Breast (tissue), 4 donors: ENCODE results near the gene UACA.

DNA sequence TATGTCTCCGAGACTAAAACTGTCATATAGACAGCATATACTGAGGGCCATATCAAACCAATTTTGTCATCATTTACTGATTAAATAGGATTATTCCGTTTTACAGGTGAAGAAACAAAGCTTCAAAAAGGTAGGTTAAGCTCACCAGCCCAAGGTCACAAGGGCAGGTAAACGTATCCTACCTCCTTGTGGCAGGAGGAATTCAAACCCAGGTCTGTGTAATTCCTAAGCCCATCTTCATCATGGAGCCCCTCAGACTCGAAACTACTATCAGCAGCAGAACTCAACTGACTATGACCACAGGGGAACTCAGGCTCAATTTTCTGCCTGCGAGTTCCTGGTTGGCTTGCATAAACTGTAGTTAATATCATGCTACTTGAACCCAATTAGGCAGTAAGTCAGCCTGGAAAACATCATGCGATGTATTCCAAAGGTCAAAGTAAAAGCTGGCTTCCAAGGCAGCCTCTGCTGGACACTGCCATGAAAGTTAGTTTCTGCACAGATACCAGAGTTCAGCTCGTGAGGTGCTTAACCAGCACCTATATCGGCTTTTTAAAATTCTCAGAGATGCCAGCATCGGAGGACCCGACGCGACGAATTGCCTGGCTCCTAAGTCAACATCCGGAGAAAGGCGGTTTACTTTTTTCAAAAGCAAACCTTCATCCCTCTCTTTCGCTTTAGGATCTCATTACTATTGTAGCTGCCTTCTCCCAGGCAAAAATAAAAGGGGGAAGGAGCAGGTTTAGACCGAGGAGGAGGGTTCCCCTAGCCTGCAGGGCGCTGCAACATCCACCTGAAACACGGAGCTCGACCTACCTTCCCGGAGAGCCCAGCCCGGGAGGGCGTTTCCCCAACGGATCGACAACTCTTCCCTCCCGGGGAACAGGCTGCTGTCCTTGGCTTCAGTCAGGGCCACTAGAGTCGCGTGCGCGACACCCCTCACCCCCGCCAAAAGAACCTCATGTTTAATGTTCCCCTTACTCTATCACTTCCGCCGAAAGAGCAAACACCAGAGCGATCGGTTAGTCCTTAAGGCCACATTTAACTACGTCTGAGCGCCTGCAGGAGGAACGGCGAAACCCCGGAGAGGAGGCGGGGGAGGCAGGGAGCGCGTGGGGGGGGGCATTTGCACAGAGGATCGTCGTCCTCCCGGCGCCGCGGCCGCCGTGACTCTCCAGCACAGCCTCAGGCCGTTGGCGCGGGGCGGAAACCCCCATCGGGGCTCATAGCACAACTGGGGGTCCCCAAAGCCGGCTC is 3.7 kb downstream of the ANP32A start:
- PRO-cap, 3 experiments: peak in 3 of 3 experiments; most common plus-strand start position 1,116 of the sequence (in 3); most common minus-strand start position 795 of the sequence (in 2)
- RRBS: under 1% methylated on average over 14 of the region's 57 CpGs

GRCh38 chr15:69080467-69081705 is 66.4 kb downstream of the NOX5 start:
- PRO-cap, 3 experiments: peak in 1 of 3 experiments; most common plus-strand start chr15:69080891 (in 1); most common minus-strand start chr15:69080704 (in 1)
- RRBS: no CpG with 5 or more reads among the region's 15 CpGs

GRCh38 chr15:69117222-69117912 is 43.1 kb upstream of the GLCE start:
- PRO-cap, 3 experiments: no peak in any of the 3 experiments
- RRBS: no CpG with 5 or more reads among the region's 10 CpGs

GRCh38 chr15:69149758-69150307 is 10.6 kb upstream of the GLCE start:
- PRO-cap, 3 experiments: no peak in any of the 3 experiments
- RRBS: no CpG with 5 or more reads among the region's 2 CpGs

DNA sequence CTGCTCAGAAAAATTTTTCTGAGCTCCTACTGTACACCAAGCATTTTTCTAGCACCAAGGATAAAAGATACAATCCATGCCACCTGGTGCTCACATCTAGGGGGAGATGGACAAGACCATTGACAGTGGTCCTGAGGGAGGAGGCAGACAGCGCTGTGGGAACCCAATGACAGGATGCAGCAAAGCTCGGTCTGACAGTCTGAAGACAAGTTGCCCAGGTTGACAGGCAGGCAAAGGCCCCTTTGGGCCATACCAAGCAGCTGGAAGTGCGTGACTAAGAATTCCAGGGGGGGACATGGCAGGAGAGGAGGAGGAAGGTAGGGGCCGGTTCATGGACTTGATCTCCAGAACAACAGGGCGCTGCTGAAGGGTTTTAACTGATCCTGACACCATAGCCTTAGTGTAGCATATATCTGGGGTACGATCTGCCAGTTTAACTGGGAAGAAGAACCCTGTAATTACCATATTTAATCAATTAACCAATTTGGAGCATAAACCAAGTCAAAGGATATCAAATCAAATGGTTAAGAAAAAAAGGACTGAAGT is 83.4 kb downstream of the RPLP1 start:
- PRO-cap, 3 experiments: no peak in any of the 3 experiments
- RRBS: no CpG with 5 or more reads among the region's 6 CpGs

GRCh38 chr15:69554199-69554987 is 101.8 kb downstream of the RPLP1 start:
- PRO-cap, 3 experiments: no peak in any of the 3 experiments
- RRBS: no CpG with 5 or more reads among the region's 9 CpGs

DNA sequence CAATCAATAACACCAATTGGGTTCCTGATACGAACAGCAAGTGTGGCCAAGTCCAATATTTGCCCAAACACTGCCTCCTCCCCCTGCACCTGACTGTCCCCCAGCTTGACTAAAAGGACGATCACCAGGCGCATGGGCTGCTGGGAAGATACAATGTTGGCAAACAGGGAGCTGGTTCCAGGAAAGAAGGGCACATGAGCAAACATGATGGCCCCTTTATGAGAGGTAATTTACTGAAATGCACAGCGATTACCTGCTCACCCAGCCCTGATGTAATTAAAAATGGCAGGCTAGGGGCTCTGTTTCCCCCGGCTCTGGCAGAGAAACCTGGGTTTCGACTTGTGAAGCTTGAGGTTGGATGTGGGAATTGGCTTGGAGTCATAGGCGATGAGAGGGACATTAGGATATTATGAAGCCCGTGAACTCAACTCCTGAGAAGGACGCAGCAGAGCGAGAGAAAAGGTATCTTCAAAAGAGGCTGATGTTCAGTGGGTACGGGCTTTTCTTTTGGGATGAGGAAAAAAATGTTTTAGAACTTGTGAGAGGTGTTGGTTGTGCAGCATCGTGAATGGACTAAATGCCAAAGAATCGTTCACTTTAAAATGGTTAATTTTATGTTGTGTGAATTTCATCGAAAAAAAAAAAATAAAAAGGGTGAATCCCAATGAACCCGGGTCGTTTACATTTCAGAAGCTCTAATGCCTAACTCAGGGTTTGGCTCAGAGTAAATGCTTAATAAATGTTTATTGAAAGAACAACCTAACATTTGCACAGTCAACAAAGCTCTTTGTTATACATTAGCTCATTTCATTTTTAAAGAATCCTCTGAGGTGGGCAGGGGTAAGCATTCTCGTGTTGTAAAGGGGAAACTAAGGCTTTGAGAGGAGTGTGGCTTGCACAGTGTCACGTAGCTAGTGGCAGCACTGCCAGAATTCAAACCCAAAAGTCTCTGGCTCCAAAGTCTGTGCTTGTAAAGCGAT is 109.2 kb downstream of the RPLP1 start:
- PRO-cap, 3 experiments: no peak in any of the 3 experiments
- RRBS: no CpG with 5 or more reads among the region's 19 CpGs

- PRO-cap, 3 experiments: no peak in any of the 3 experiments
- RRBS: no CpG with 5 or more reads among the region's 10 CpGs
Measured at GRCh38 chr15:70063908-70064569, 33.7 kb downstream of the TLE3 start.

DNA sequence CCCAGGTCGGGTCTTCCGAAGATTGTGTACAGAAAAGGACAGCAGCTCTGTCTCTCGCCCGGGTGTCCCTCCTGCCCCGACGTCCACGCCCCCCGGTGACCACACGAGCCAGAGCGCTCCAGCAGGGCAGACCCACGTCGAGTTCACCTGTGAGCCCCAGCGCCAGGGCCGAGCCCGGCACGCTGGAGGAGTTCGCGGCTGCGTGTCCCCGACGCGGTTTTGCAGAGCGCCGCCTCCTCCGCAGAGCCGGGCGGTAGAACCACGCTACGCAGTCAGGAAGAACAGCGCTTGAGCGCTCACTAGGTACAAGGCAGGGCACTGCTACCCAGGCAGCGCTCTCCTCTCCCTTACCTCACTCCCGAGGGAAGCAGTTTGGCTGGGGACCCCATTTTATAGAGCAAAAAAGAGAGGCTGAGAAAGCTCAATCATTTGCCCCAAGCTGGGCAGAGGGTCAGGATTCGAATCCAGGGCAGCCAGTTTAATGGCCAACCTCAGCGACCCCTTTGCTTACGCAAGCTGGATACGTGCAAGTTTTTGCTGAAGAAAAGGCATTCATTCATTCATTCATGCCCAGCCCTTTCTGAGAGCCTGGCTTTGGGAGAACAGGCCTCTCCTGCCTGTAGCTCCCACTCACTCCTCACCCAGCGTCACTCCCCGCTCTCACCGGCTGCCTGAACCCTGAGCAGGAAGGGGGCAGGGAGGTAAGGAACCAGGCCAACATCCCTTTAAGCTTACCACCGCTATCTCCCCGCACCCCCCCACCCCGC is 3.1 kb upstream of the TLE3 start:
- PRO-cap, 3 experiments: peak in 1 of 3 experiments; most common plus-strand start position 302 of the sequence (in 1); most common minus-strand start position 184 of the sequence (in 1)
- RRBS: 3% methylated on average over 16 of the region's 43 CpGs

DNA sequence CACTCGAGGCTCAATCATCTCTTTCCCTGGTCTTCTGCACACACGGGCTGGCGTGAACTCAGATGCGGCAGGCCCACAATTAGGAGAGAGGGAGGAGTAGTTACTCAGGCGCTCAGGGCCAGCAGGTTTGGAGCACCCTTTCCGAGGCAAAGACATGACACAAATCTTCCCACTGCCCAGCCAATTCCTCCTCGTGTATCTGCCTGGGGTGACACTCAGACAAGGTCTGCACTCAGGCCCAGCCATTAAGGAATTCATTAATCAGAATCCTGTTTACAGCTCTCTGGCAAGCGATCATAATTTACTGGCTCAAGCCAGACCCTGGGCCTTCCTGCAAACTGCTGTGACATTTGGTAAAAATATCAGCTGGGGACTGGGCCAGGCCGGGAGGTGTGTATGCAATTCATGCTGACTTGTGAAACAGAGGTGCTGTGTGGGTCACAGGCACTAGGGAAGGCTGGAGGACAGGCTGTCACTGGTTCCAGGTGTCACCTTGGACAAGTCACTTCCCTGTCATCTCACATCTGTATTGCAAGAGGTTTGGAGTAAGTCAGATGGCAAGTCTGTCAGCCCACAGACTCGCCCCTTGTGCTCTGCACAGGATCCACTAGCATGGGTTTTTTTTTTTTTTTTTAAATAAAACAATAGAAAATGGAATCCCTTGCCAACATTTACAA is 68.2 kb upstream of the TLE3 start:
- PRO-cap, 3 experiments: no peak in any of the 3 experiments
- RRBS: no CpG with 5 or more reads among the region's 10 CpGs

- PRO-cap, 3 experiments: no peak in any of the 3 experiments
- RRBS: no CpG with 5 or more reads among the region's 24 CpGs
Measured at GRCh38 chr15:70376738-70377639, 279.3 kb upstream of the TLE3 start.

- PRO-cap, 3 experiments: no peak in any of the 3 experiments
- RRBS: no CpG with 5 or more reads among the region's 5 CpGs
Measured at GRCh38 chr15:70508180-70509059, 254.9 kb downstream of the UACA start.

DNA sequence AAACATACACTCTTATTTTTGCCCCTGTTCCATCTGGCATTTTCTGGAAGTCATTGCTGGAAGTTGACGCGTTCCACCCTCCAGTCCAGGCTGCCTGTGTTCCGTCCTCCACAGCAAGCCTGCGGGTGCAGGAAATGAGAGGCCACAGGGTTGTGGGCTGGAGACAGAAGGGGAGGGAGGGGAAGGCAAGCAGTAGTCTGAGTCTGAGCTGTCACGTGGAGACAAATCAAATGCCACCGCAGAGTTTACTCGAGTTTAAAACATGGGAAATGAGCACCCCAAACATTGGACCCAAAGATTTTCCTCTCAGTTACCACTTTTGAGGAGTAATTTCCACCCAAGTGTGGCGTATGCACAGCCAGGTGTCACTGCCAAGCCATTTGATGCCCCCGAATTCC is 204.1 kb downstream of the UACA start:
- PRO-cap, 3 experiments: no peak in any of the 3 experiments
- RRBS: no CpG with 5 or more reads among the region's 9 CpGs

- PRO-cap, 3 experiments: no peak in any of the 3 experiments
- RRBS: no CpG with 5 or more reads among the region's 3 CpGs
Measured at GRCh38 chr15:70684127-70684624, 79.2 kb downstream of the UACA start.

DNA sequence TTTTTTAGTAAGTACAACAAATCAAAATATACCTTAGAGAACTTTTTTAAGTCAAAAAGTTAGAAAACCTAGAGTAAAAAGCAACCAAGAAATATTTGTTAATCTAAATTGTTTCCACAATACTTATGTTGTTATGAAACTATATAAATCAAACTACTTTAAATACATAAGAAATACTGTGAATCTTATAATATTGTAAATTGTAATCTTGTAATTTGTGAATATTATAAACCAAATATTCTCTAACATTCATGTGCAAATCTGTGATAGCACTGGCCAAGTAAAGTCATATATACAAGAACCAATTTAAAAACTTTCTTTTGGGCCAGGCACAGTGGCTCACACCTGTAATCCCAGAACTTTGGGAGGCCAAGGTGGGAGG is 23.4 kb downstream of the UACA start:
- PRO-cap, 3 experiments: no peak in any of the 3 experiments

- PRO-cap, 3 experiments: no peak in any of the 3 experiments
- RRBS: no CpG with 5 or more reads among the region's 10 CpGs
Measured at GRCh38 chr15:70750117-70751059, 13.0 kb downstream of the UACA start.

DNA sequence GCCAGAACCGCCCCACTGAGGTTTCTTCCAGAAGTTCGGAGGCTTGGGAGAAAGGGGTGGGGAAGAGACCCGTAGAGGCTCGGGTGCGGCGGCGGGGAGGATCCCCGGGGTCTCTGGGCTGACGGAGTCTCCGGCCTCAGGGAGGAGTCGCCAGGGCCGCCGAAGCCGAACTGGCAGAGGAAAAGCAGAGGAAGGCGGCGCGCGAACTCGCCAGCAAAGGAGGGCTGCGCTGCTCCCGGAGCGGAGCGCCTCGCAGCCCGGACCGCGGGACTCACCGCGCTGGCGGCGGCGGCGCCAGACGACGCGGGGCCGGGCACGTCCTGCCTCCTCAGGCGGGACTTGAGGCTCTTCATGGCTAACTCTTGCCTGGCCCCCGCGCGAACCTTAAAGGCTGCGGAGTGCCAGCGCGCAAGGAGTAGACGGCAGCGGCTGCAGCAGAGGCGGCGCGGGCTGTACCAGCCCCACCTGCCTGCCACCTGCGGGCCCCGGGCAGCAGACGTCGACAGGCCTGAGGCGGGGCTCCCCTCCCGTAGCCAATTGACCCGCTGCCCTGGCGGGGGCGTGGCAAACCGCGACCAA is at the start of gene UACA:
UACA (minus strand) TSS at position 504 of the 579 bp plus-strand sequence.
- PRO-cap, 3 experiments: peak in 3 of 3 experiments; most common plus-strand start position 187 of the sequence (in 3); most common minus-strand start position 273 of the sequence (in 3)
- RRBS: 1% methylated on average over 21 of the region's 61 CpGs

GRCh38 chr15:70902338-70902607 is 9.6 kb downstream of the LRRC49 start:
- PRO-cap, 3 experiments: no peak in any of the 3 experiments
- RRBS: no CpG with 5 or more reads among the region's 1 CpG

DNA sequence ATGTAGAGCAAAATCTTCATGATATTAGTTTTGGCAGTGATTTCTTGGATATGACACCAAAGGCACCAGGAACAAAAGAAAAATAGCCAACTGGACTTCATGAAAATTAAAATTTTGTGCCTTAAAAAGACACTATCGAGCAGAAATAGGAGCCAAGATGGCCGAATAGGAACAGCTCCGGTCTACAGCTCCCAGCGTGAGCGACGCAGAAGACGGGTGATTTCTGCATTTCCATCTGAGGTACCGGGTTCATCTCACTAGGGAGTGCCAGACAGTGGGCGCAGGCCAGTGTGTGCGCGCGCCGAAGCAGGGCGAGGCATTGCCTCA is 58.7 kb downstream of the THSD4 start:
- PRO-cap, 3 experiments: no peak in any of the 3 experiments
- RRBS: no CpG with 5 or more reads among the region's 14 CpGs

GRCh38 chr15:71237585-71238062 is 122.4 kb downstream of the THSD4 start:
- PRO-cap, 3 experiments: no peak in any of the 3 experiments
- RRBS: no CpG with 5 or more reads among the region's 6 CpGs